ENCODE measurements around the genes TNP2 and TXNDC11.

DNA sequence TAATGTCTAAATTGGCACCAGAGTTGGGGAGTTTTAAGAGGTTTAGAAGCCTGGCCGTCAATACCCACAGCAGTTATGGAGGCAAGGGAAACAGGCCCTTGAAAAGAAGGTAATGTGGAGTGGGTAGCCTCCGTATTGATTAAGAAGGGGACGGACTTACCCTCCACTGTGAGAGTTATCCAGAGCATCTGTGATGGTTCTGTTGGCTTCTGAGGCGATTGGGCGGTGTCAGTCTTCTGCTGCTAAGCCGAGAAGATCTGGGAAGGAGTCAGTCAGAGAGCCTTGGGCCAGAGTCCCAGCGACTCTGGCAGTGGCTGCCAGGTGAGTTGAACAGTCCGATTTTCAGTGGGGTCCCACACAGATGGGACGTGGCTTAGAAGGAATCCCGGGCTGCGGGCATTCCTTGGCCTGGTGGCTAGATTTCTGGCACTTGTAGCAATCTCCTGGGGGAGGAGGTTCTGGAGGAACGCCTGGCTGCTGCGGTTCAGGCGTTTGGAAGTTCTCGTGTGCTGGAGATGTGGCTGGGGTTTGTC lies 508.0 kb downstream of the GRIN2A start:
- PRO-cap = no peak

DNA sequence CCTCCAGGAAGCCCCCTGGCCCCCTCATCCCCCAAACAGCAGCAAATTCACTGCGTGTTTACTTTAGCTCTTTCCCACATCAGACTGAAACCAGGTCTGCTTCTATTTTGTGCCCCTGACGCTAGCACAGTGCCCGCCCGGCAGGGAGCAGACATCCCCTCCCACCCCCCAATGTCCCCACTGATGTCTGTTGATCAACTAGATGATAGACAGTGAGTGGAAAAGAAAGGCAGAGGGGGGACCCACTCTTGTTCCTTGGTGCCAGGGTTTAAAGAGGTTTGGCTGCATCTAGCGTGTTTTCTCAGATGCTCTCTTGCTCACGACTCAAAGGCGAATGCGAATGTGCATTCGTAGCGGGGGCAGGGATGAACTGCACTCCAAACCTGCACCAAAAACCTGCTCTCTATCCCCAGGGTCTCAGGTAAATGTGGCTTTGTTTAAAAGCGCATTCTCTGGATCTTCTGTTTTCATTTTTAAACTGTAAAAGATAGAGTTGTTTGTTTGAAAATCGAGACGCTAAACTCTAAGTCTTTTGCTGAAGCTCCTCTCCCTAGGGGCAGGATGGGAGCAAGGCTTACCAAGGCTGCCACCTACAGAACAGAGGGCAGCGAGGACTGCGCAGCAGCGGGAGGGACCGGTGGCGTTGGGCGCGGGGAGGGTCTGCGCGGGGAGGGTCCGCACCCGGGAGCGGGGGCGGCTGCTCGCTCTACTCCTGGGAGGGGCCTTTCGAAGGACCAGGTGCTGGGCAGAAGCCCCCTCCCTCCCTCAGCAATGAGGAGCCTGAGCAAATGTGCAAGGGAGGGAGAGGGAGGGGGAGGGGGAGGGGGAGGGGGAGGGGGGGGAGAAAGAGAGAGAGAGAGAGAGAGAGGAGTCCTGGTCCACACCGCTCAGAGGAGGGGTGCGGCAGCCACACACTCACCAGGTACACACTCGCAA lies 143.0 kb downstream of the GRIN2A start:
- PRO-cap = no peak

DNA sequence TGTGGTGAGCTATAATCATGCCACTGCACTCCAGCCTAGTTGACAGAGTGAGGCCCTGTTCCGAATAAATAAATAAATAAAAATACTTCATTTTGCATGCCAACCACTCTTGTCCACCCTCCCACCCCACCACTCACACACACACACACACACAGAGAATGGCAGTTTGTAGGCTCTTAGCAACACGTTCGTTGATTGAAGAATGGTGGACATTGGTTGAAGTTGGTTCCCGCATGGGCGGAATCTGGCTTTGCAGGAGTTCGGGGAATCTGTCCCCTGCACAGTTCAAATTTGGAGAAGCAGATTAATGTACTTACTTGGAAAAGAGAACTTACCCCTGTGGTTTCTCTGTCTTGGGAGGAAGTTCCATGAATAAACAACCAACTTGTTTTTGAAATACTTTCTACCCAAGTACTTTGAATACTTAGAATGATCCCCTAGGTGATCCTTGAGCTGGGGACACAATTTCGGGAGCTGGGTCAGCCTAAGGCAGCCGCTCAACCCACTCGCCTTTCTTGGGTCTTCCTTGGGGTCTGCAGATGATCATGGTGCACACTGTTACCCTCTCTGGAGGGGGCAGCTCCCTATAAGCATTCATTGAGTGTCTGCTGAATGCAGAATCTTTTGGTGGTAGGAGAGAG lies 28.1 kb upstream of the TVP23A start:
- PRO-cap = no peak

GRCh38 chr16:10878327-10879137 lies 1.5 kb downstream of the CIITA start:
- PRO-cap = no peak

- PRO-cap = no peak
These were observed 5.0 kb downstream of the CLEC16A start for GRCh38 chr16:10949225-10949830.

DNA sequence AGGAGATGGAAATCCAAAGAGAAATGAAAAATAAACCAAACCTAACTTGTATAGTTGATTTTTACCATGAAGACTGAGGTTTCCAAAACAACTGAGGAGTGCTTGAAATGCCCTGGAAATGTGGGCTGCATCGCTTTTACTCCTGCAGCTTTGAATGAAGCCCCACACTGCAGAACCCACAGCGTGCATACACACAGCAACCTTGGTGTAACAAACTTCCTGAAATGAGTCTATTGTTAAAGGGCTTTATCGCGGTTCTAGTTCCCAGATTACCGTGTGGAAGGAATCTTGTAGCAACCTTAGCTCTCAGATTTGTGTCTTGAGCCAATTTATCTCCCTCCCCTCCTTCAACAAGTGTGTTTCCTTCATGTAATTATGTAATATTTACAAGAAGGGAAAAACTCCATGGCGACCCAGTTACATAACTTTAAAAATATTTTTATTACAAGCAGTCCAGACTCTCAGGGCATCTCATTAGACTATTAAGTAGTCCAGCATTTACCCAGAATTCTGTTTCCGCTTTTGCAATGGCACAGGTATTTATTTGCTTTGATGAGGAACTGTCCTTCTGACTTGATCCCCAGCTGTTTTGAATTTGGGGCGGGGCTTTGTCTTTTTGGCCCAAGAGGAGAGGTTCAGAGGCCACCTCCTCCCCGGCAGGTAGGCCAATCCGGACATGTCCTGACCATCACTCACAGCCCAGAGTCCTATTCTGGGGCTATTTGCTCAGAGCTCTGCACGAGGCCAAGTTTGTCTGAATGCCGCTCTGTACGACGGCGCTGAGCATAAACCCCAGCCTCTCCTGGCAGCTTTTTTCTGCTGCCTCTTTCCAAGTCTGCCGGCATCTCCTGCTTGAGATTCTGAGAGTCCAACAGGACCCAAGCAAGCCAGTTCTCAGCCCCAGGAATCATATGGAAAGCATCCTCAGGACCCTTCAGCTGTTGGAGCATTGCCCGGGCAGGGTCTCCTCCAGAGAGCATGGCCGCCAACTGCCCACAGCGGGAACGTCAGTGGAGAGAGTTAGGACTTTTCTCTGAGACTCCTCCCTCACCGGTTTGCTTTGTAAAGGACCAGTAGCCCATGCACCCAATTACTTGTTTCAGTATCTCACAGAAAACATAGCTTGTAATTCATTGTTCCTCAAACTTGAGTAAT lies 35.6 kb downstream of the CLEC16A start:
- PRO-cap = no peak

GRCh38 chr16:11010554-11011296 lies 66.4 kb downstream of the CLEC16A start:
- PRO-cap = no peak

GRCh38 chr16:11016720-11017754 lies 72.7 kb downstream of the CLEC16A start:
- PRO-cap = no peak

DNA sequence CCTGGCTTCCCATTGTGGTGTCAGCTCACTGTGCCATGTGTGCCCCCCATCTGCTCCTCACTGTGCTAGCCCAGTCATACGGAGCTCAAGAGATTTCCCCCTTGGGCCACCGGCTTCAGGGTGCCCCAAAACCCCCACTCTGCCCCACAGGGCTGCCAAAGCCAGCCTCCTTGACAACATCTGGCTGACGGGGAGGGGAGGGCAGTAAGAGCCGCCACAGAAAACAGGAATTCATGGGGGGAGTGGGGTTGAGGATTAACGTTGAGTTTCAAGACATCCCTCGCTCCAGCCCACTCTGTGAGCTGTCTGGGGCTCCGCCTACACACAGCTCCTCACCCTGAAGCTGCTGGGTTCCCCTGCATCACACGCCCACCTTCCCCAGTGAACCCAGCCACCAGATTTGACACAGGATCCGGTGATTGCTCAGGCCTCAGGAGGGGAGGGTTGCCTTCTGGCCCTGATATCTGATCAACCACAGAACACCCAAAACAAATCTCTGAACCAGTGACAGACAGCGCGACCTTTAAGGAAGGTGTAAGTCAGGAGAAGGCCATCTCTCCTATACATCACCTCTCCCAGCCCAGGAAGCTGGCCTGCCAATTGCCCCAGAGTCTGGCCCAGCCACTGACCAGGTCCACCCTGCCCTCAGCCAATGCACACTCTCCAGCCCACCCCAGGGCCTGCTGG lies 132.0 kb downstream of the CLEC16A start:
- PRO-cap = no peak

DNA sequence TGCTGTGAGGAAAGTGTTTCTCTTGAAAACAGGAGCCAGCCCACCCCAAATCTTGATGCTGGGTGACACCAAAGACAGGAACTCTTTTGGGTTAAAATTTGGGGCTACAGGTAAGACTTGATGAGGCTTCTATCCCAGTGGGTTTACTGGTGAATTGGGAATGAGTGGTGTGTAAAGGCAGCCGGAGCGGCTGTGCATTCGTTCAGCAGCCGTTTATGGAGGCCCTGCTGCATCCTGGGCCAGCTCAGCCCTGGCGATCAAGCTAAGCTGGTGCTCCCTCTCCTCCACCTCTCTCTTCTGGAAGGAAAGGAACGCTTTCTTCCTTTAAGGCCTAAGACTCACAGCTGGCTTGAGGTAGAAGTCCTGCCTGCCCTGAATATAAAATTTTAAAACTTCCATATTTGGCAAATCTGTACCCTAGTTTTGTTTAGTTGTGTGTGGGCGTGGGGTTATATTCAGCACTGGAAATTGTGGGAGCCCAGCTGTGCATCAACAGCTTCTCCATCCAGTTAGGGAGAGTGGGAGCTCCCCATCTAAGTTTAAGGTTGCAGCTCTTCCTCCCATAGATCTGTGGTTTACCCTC lies 138.1 kb downstream of the CLEC16A start:
- PRO-cap = no peak

DNA sequence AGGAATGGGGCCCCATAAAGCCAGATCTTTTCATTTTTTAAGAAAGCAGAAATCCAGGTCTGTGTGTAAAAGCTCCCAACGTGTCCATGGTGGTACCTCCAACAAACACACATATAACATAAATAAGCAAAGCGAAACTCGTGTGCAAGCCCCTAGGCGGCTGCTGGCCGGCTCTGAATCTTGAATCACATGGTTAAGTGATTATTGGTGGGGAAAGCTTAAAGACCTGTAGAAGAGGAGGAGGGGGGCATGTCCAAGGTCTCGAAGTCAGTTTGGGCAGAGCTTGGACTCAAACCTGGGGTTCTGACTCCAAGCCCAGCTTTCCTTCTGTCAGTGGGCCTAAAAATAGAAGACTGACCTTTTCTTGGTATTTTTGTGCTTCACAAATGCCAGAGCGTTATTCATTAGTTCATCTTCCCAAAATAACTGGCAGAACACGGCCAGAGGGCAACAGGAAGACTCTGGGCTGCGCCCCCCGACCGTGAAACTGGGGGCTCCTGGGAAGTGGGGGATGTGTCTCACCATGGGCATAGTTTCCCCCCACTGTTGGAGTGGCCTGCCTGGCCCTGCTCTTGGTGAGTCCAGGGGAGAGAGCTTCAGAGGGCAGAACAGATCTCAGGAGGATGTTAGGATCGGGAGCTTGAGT lies 94.1 kb downstream of the SOCS1 start:
- PRO-cap = no peak

DNA sequence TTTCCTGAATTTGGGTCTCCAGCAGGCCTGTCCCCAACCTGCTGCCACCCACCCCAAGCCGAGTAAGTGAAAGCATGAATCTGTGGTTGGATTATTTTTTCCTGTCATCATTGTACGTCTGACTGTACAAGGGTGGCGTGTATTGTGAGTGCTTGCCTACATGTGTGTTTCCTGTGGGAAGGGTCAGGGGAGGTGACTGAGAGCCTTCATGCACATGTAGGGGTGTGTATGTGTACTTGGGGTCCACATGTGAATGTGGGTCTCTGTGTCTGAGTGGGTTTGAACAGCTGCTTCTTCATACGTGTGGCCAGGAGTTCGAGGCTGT lies 5.3 kb downstream of the TNP2 start:
- PRO-cap = no peak

GRCh38 chr16:11269044-11269490 lies at the start of gene TNP2:
Gene TNP2 (minus strand): TSS chr16:11269325.
- PRO-cap = no peak

- PRO-cap = no peak
These were observed 30.1 kb upstream of the PRM1 start for GRCh38 chr16:11311102-11311661.

DNA sequence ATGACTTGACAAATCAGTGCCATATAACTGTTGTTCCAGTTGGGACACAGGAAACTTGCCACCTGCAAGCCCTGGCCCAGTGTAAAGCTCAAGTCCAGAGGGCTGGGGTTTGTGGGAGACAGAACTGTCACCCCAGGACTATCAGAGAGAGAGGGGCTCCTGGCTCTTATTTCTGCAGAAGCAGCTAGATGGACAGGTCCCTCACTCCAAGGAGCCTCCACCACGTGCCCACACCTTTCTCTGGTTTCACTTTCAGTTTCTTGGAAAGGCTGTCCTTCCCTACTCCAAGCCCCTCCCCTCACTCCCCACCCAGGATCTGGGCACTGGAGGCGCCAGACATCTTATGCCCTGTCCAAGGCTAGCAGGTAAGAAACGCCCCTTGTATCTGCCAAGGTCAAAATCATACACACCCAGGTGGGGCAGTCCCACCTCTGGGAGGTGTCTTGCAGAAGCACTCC lies 31.5 kb upstream of the PRM1 start:
- PRO-cap = no peak

DNA sequence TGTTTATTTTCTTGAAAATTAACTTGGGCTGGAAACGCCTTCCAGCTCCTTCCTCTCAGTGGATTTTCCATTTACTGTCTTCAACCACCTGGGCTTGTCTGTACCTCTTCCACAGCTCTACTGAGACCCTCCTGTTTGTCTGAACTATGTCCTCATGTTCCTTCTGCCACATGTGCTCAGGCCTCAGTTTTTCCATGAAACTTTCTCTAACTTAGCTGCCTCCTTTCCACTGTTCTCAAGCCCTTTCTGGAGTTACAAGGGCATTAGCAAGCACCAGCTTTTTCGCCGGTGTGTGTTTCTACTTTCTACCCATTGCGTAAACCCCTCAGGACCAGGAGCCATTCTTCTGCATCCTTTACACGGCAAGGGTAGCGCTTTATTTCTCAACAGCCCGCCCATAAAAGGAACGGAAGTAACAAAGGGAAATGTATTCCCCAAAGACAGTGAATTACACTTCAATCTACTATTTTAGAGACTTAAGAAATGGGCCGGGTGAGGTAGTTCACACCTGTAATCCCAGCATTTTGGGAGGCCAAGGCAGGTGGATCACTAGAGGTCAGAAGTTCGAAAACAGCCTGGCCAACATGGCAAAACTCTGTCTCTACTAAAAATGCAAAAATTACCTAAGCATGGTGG lies 2.2 kb downstream of the LITAF start:
- PRO-cap = no peak

- PRO-cap = no peak
These were observed 33.0 kb upstream of the SNN start for GRCh38 chr16:11635203-11635658.

- PRO-cap = no peak
These were observed 8.8 kb downstream of the SNN start for GRCh38 chr16:11677103-11677463.

- PRO-cap = bidirectional peak, plus-strand start at chr16:11742543, minus-strand start at chr16:11742318; unidirectional peak, minus-strand start at chr16:11742641; bidirectional peak, plus-strand start at chr16:11743134, minus-strand start at chr16:11742725
These were observed at the start of gene TXNDC11 for GRCh38 chr16:11741917-11742923. Gene TXNDC11 (minus strand): TSS chr16:11742857.

DNA sequence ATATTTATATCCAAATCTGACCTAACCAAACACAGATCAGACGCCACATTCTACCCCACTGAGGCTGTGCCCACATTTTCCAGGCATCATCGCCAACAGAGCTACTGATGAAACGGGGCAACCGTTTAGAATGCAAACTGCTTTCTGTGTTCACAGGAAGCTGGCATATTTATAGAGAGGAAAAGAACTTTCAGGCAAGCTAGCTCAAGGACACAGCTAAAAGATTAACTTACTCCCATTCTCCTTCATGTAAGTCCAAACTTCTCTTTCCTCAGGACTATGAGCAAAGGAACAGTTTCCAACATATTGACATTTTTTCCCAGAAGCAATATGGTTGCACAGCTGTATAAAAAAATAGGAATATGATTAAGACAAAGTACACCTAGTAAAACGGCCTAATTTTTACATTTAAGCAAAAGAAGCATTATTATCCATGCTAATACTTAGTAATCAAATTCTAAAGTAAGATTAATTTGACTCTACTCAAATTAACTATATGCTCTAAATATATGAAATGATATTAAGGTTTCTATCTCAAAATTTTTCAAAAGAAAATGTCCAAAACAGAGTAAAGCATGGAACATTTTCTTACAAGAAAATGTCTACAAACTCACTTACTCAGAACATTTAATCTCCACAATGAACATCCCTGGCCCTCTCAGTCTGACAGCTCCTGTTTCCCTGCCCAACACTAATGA lies 15.7 kb upstream of the TXNDC11 start:
- PRO-cap = no peak

Measured in progenitor cell of endocrine pancreas (in vitro differentiated cells).